ENCODE measurements around the genes GMEB2, LKAAEAR1 and NPBWR2.

- RAMPAGE, long total RNA, result no peak
- RRBS, result no CpG with 5 or more reads among the region's 52 CpGs
Observed at GRCh38 chr20:63599086-63600188, 25.4 kb upstream of the HELZ2 start.

GRCh38 chr20:63626514-63627738 is at the start of gene GMEB2:
Gene GMEB2, minus strand, starts transcription at chr20:63627101.
- RAMPAGE, long total RNA, result no peak
- RRBS, result 1% methylated on average over 18 of the region's 172 CpGs

GRCh38 chr20:63708233-63709225 is 690 bp downstream of the ZGPAT start:
- RAMPAGE, long total RNA, result no peak
- RRBS, result 2% methylated on average over 32 of the region's 83 CpGs

GRCh38 chr20:63810738-63811300 is 20.2 kb downstream of the ZBTB46 start:
- RAMPAGE, long total RNA, result no peak
- RRBS, result 37% methylated on average over 5 of the region's 23 CpGs

- RAMPAGE, long total RNA, result no peak
- RRBS, result no CpG with 5 or more reads among the region's 18 CpGs
Observed at GRCh38 chr20:63822281-63822859, 8.7 kb downstream of the ZBTB46 start.

GRCh38 chr20:63829728-63830812 is 994 bp downstream of the ZBTB46 start:
- RAMPAGE, long total RNA, result no peak
- RRBS, result 1% methylated on average over 30 of the region's 100 CpGs

DNA sequence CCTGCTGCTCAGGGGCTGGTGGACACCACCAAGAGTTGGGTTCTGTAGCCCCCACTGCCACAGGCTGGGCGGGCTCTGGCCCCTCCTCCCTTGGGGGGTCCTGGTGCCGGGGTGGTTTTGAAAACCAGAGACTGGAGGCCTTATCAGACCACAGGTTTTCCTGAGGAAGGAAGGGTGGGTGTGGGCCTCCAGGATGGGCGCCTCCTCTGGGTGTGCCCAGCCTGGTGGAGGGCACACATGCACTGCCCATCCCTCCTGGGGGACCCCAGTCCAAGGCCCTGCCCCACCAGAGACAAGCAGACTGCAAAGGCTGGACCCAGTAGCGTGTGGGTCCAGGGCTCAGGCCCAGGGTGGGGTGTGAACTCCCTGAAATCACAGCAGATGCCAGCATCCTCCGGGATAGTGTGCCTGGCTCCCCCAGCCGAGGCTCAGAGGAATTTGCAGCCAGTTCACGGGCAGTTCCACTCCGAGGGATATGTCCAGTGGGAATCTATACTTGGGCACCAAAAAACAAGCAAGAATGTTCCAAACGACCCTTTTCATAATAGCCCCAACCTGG is 13.5 kb upstream of the ZBTB46 start:
- RAMPAGE, long total RNA, result no peak
- RRBS, result no CpG with 5 or more reads among the region's 9 CpGs

DNA sequence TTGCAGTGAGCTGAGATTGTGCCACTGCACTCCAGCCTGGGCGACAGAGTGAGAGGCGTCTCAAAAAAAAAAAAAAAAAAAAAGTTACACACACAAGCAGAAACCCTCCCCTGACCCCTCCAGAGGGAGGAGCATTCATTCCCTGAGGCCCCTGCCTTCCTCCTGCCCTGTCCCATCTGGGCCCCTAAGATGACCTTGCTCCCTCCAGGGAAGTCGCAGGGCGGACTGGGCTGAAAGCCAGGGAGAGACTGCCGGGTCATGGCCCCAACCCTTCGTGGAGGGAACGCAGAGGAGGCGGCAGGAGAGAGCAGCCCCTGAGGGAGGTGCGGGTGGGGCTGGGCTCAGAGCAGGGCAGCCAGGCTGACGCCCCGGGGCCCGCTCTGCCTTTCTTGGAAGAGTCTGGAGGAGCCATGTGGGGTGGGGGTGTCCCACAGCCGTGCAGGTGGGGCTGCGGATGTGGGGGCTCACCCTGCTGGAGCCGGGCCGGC is 15.0 kb upstream of the ZBTB46 start:
- RAMPAGE, long total RNA, result no peak
- RRBS, result no CpG with 5 or more reads among the region's 16 CpGs

GRCh38 chr20:63857955-63858343 is 3.3 kb upstream of the ABHD16B start:
- RAMPAGE, long total RNA, result no peak
- RRBS, result no CpG with 5 or more reads among the region's 9 CpGs

GRCh38 chr20:63863321-63863744 is 1.7 kb upstream of the TPD52L2 start:
- RAMPAGE, long total RNA, result no peak
- RRBS, result no CpG with 5 or more reads among the region's 4 CpGs

GRCh38 chr20:63888852-63889905 is 5.7 kb upstream of the DNAJC5 start:
- RAMPAGE, long total RNA, result no peak
- RRBS, result no CpG with 5 or more reads among the region's 23 CpGs

DNA sequence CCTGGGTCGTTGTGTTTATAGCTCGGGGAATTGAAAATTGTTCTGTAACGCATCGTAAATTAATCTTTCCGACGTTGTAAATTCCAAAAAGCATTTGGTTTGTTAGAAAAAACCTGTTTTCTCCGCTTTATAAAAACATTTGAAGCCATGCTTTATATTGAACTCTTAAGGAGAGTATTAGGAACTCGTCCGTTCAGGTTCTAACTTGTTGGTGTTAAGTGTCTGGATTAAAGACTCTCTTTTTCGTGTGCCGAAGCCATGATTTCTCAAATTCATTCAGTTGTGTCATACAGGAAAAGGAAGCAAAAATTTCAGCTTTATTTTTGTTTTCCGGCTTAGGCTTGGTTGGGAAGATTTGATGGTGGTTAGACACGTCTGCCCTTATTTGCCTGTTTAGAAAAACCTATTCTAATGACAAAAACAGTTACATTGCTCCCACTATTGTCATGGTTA is 842 bp downstream of the DNAJC5 start:
- RAMPAGE, long total RNA, result no peak
- RRBS, result no CpG with 5 or more reads among the region's 13 CpGs

- RAMPAGE, long total RNA, result no peak
- RRBS, result 41% methylated on average over 7 of the region's 15 CpGs
Observed at GRCh38 chr20:63948119-63948497, 8.1 kb downstream of the UCKL1 start.

- RAMPAGE, long total RNA, result no peak
- RRBS, result 1% methylated on average over 46 of the region's 117 CpGs
Observed at GRCh38 chr20:64038437-64039707, 2.9 kb downstream of the C20orf204 start.

- RAMPAGE, long total RNA, result no peak
- RRBS, result under 1% methylated on average over 14 of the region's 95 CpGs
Observed at GRCh38 chr20:64041898-64043019, 6.3 kb downstream of the C20orf204 start.

- RAMPAGE, long total RNA, result no peak
- RRBS, result no CpG with 5 or more reads among the region's 15 CpGs
Observed at GRCh38 chr20:64050912-64051297, 1.5 kb upstream of the SOX18 start.

DNA sequence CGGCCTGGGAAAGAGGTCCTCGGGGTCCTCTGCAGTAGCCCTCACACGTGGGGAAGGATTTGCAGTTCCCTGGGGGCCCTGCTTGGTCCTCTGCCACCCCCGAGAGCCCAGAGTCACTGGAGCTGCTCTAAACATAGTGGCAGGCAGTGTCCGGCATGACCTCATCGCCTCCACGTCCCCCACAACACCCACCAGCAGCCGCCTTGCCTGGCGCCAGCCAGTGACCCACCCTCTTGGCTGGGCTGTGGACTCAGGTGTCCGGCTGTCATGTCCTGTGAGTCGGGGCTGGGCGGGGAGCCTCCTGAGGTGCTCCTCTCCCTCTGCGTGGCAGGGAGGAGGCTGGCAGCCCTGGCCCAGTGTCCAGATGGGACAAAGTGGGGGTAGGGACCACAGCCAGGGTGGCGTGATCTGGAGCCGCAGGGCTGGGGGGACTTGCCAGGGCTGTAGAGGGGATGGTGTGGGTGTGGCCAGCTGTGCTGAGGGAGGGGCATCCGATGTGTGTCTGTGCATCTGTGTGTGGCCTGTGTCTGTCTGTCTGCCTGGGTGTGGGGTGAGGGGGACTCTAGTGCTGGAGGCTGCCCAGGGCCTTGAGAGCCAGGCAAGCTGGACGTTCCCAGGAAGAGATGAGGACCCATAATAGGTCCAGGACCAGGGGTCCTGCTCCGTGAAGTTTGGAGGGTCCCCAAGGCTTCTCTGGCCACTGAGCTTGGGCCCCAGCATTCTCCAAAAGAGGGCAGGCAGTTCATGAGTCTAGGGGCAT is 2.2 kb upstream of the SOX18 start:
- RAMPAGE, long total RNA, result no peak
- RRBS, result no CpG with 5 or more reads among the region's 18 CpGs

GRCh38 chr20:64071221-64071838 is 8.0 kb downstream of the RGS19 start:
- RAMPAGE, long total RNA, result no peak
- RRBS, result no CpG with 5 or more reads among the region's 24 CpGs

DNA sequence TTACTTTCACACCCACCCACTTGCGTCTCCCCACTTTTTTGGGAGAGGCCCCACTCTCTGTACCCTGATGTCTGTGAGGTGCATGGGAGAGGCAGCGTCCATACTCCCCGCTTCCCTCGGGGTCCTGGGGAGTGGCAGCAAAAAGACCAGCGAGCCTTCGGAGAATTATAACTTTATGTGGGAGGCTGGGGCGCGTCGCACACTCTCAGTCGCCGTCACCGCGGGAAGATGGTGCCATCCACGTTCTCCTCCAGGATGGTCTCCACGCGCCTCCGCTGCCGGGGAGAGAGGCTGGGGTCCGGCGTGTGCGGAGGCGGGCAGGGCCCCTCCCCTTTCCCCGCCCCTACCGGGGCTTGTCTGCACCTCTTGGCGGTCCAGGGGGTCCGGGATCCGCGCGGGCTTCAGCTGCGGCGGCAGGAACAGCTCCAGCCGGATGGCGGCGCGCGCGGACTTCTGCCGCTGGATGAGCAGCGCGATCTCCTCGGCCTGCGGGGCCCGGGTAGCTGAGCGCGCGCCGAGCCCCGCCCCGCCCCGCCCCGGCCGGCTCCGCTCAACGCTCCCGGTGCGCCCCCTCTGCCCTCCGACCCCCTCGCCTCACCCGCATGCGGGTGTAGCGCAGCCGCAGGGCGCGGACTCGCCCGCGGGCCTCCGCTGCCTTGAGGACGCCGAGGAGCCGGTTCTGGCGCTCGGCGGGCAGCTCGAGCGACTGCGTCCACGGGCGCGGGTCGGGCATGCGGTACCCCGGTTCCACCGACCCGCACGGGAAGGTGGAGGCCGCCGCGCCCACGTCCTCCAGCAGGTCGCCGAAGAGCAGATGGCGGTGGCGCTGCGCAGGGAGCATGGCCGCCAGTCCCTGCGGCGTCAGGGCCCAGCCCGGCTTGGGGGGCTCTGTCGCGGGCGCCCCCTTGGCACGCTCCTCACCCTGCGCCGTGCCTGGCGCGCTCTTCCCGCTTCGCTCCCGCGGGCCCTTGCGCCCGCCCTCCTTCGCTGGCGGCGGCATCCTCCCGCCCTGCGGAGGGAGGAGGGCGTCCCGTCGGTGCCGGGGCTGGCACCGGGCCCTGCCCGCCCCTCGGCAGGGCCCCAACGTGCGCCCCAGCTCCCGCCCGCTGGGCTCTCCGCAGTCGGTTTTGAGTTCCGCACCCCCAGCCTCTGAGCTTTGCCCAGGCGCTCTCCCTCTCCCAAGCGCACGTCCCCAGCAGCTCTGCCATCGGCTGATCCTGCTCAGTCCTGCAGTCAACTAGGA is at the start of gene LKAAEAR1:
Gene LKAAEAR1, minus strand, starts transcription at position 1,179 of the 1,243 bp plus-strand sequence.
- RAMPAGE, long total RNA, result no peak
- RRBS, result 4% methylated on average over 49 of the region's 136 CpGs

- RAMPAGE, long total RNA, result no peak
- RRBS, result 47% methylated on average over 5 of the region's 12 CpGs
Observed at GRCh38 chr20:64107410-64107761, at the start of gene NPBWR2. Gene NPBWR2, minus strand, starts transcription at chr20:64107565.

All from kidney epithelial cell (primary cell).